ENCODE results near the genes SEMA4B and HDDC3.

DNA sequence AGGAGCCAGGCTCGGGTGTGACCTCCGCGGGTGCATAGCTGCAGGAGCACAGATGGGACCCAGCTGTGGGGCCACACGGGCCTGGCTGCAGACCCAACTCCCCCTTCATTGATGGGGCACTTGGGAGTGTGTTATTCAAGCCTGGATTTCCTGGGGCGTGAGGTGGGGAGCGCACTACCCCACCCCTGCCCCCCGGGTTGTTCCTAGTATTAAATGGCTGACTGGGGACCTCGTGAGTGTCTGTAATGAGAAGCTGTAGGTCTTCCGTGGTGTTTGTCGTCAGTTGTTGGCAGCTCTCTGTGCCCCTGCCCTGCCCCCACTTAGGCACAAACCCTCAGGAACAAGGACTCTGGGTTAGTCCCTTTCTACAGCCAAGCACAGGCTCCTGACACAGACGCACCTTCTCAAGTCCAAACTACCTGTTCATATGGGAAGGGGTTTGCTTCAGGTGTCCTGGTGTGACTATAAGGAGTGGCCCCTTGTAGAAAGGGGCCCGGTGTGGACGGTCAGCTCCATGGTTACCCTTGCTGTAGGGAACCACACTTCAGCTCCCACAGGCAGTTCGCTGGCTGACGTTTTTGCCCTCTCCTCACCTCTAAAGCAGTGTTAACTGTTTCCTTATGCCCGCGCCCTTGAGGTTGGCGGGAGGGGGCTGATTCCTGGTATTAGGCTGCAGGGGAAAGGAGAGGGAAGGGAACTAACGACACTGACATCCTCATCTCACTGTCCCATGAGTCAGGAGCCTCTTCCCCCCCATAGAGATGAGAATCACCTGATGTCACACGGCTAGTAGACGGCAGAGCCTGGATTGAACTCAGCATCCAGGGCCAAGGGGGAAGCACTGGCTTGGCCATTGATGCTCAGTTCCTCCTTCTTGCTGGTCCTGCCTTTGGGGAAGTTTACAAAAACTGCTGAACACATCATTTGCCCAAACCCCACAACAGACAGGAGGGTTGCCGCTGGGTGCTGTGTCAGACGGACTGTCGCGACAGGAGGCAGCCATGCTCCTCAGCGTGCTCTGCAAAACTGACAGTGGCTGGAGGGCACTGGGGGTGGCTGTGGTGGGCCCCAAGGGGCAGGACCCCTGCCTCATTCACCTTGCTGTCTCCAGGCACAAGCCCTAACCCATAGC, 38.7 kb downstream of the IDH2 start:
- PRO-cap, 3 experiments: peak in 1 of 3 experiments; most common plus-strand start position 357 of the sequence (in 1); most common minus-strand start position 234 of the sequence (in 1)
- RRBS: no CpG with 5 or more reads among the region's 26 CpGs

GRCh38 chr15:90095649-90096073, 6.6 kb downstream of the IDH2 start:
- PRO-cap, 3 experiments: no peak in any of the 3 experiments
- RRBS: 31% methylated on average over 2 of the region's 4 CpGs

GRCh38 chr15:90104410-90105118, 2.3 kb upstream of the IDH2 start:
- PRO-cap, 3 experiments: peak in 1 of 3 experiments; most common minus-strand start chr15:90104737 (in 1)
- RRBS: 57% methylated on average over 1 of the region's 10 CpGs

DNA sequence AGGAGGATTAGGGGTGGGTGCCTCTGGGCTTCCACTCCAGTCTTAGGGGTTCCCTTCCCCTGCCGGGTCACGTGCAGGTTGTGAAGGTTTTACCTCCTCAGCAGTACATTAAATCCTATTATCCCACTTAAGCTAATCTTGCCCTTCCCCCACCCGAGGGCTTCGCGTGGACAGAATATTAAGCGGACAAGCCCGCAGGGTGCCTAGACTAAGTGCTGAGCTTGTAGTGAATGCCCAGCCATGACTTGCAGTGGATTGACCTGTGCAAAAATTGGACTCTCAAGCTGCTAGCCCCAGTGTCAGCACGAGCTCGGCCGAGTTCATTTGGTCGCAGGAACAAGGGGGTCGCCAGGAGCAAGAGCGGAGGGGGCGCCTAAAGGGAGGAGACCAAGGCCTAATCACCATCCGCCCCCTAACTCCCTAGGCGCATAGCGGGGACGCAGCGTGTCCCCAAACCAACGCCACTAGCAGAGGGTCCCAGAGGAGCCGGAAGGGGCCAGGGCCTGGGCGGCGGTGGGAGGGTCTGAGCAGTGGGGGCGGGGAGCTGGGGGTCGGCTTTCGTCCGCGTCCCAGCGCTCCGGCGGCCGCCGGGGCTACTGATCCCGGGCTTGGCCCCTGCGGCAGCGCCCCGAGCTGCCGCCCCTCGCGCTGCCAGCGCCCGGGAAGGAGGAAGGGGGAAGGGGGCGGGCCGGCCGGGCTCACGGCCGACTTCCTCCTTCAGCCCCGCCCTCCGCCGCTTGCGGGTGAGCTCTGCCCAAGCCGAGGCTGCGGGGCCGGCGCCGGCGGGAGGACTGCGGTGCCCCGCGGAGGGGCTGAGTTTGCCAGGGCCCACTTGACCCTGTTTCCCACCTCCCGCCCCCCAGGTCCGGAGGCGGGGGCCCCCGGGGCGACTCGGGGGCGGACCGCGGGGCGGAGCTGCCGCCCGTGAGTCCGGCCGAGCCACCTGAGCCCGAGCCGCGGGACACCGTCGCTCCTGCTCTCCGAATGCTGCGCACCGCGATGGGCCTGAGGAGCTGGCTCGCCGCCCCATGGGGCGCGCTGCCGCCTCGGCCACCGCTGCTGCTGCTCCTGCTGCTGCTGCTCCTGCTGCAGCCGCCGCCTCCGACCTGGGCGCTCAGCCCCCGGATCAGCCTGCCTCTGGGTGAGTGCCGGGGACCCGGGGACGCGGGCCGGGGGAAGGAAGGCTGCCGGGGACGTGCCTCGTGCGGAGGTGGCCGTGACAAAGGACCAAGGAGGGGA, at the start of gene SEMA4B:
Gene SEMA4B (plus strand): TSS at position 736 of the 1,239 bp plus-strand sequence.
- PRO-cap, 3 experiments: peak in 3 of 3 experiments; most common plus-strand start position 757 of the sequence (in 3); most common minus-strand start position 986 of the sequence (in 3)
- RRBS: 1% methylated on average over 43 of the region's 105 CpGs

- PRO-cap, 3 experiments: no peak in any of the 3 experiments
- RRBS: 22% methylated on average over 2 of the region's 15 CpGs
Measured at GRCh38 chr15:90209624-90210389, 8.7 kb downstream of the SEMA4B start.

DNA sequence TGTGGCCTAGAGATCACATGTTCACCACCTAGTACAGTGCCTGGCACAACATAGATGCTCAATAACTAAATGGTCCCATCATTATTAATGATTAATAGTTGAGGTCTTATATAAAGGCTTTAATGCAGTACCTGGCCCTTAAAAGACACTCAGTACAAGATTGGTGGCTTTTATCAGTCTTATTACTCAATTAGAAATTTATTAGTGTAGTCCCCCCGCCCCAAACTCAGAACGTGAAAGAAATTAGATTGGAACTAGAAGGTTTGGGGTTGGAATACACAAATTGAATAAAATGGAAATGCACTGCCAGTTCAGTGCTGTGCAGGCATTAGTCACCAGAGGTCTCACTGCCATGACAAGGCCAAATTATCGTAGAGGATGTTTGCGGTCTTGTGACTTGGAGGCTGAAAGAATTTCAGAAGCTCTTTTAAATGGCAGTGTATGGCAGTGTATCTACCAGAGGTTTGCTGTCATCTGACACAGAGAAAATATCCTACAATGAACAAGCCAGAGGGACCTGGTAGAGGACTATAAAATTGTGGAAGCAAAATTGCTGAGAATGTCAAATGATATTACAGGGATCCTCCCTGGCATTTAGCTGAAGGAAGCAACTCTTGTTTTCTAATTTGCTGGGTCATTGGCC, 9.9 kb downstream of the ZNF774 start:
- PRO-cap, 3 experiments: no peak in any of the 3 experiments
- RRBS: no CpG with 5 or more reads among the region's 4 CpGs

- PRO-cap, 3 experiments: no peak in any of the 3 experiments
- RRBS: 19% methylated on average over 2 of the region's 4 CpGs
Measured at GRCh38 chr15:90376988-90377449, 11.0 kb upstream of the IQGAP1 start.

- PRO-cap, 3 experiments: no peak in any of the 3 experiments
- RRBS: no CpG with 5 or more reads among the region's 2 CpGs
Measured at GRCh38 chr15:90581105-90581379, 51.3 kb downstream of the CRTC3 start.

GRCh38 chr15:90680678-90680887, 36.6 kb upstream of the BLM start:
- PRO-cap, 3 experiments: no peak in any of the 3 experiments
- RRBS: no CpG with 5 or more reads among the region's 3 CpGs

GRCh38 chr15:90761951-90762649, 45.0 kb downstream of the BLM start:
- PRO-cap, 3 experiments: no peak in any of the 3 experiments
- RRBS: no CpG with 5 or more reads among the region's 10 CpGs

DNA sequence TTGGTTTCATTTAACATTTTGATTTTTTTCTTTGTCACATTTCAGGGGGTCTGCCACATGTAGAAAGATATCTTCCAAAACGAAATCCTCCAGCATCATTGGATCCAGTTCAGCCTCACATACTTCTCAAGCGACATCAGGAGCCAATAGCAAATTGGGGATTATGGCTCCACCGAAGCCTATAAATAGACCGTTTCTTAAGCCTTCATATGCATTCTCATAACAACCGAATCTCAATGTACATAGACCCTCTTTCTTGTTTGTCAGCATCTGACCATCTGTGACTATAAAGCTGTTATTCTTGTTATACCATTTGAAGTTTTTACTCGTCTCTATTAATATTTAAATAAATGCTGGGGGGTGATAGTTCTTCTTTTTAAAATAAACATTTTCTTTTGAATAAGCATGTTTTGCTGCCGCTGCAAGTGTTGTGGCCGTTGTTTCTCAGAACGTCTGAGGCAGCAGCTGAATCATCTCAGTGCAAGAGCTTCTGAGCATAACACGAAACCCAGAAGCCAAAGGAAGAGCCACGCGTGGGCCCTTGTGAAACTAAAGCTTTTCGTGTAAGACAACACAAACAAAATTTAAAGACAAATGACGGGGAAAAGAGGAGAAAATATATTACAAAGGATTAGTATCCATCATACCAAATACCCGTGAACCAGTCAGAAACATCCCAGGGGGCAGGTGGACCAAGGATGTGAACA, 53.2 kb upstream of the FURIN start:
- PRO-cap, 3 experiments: no peak in any of the 3 experiments
- RRBS: no CpG with 5 or more reads among the region's 15 CpGs

DNA sequence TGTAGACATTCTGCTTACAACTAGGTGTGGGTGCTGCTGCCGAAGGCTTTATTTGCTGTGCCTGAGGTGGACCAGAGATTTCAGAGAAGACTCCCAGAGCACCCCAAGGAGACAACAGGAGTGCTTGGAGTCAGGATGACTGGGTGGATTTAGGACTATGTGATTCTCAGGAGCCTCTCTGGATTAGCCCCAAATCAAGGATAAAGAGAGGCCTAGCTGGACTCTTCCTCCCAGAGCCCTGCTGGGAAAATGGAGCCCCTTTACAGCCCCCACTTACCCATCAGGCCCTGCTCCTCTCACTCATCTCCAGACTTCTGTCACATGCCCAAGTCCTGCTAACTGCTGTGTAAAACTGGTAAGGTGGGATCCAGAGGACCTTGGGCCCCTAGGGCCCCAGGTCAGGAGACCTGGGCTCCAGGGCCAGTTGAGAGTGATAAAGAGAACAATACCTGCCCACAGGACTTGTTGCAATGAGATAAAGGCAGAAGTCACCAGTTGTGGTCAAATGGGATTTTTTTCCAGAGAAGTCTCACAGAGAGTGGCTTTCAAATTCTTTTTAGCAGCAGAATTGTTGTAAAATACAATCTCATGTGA, 610 bp downstream of the FURIN start:
- PRO-cap, 3 experiments: no peak in any of the 3 experiments
- RRBS: no CpG with 5 or more reads among the region's 1 CpG

DNA sequence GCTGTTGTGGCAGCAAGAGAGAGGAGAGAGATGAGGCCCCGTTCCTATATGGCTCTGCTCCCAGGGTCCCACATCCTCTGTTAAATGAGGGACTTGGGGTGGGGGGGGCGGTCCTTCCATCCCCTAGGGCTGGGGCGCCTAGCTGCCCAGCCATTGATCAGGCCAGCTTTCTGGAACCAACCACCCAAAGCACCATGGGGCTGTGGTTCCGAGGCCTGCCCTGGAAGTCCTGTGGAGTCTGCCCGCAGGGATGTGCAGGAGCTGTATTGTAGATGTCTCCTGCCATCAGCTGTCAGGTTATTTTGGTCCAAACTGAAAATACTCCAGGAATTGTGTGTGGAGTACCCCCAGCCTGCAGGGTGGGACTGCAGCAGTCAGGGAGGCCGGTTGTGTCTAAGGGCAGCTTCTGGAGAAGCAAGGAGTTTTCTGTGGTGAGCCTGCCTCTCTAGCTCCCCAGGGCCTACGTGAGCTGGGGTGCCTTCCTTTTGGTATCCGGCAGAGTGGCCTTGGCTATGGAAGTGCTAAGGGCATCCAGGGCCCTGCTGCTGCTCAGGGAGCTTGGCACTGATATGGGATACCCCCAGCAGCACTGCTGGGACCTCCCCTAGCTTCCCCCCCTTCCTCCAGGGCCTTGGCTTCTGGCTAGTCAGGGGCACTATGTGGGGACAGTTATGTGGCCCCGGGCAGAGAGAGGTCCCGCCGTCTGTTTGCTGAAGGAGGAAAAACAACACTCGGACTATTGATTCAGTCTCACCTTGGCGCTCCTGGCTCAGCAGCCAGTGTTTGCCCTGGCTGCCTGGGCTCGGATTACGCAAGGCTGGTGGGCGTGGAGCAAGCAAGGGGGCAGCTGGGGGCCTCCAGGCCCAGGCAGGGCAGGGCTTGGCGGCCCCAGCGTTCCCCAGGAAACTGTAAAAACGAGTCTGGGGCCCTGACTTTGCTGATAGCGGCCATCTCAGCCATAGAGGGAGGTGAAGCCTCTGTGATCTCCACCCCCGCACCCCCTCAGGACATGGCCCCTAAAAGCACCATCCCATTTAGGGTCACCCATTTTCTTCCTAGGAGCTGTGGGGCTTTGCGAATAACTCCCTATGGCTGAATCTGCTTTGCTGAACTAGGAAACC, 5.5 kb downstream of the FURIN start:
- PRO-cap, 3 experiments: no peak in any of the 3 experiments
- RRBS: 22% methylated on average over 3 of the region's 22 CpGs

DNA sequence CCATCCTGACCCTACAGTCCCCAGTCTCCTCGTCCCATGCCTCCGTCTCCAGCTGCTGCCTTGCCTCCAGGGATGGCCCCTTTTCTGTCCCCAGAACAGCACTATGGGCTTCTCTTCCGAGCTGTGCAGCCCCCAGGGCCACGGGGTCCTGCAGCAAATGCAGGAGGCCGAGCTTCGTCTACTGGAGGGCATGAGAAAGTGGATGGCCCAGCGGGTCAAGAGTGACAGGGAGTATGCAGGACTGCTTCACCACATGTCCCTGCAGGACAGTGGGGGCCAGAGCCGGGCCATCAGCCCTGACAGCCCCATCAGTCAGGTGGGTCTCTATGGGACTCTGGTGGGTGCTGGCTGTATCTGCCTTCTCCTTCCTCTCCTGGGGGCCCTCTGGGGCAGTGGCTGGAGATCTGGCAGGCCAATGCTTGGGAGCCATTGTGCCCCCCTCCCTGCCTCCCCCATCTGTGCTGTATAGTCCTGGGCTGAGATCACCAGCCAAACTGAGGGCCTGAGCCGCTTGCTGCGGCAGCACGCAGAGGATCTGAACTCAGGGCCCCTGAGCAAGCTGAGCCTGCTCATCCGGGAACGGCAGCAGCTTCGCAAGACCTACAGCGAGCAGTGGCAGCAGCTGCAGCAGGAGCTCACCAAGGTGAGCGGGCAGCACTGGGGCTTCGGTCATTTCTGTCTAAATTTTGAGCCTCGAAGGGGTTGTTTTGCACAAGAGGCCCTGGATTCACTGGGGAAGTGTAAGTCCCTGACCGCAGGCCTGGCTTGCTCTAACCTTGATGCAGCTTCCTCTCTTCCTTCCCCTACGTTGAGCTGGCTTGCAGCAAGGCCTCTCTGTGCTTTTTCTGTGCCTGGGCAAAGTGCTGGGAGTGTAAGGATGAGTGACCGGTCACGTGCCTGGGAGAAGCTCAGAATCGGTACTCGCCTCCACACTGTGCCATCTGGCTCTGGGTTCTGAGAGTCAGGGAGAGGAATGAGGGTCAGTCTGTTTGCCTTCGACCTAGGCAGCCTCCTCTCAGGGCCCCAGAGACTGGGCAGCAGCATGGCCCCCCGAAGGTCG, 969 bp downstream of the FES start:
- PRO-cap, 3 experiments: no peak in any of the 3 experiments
- RRBS: no CpG with 5 or more reads among the region's 27 CpGs

DNA sequence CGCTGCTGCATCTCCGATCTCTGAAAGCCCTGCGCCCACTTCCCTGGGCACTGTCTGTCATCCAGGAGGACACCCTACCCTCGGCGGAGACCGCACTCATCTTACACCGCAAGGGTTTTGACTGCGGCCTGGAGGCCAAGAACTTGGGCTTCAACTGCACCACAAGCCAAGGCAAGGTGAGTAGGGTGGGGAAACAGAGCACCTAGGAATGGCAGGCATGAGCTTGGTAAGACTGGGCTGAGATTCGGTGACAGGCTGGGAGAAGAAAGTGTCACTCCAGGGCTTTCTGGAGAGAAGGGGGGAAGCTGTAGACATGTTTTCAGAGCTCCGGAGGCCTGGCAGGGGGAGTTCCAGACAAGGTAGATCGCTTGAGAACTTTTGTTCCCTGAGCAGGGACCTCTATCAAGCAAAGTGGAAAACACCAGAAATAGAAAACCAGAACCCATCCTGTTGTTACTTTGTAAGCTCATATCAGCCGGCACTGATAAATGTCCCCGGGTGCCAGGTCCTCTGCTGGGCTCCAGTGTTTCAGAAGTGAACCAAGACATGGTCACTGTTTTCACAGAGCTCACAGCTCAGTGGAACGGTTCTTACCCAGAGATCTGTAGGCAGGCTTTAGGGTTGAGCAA, 13.7 kb downstream of the HDDC3 start:
- PRO-cap, 3 experiments: no peak in any of the 3 experiments
- RRBS: no CpG with 5 or more reads among the region's 14 CpGs

GRCh38 chr15:90932425-90932976, at the start of gene HDDC3:
Gene HDDC3, minus strand, starts transcription at chr15:90932549.
- PRO-cap, 3 experiments: peak in 3 of 3 experiments; most common plus-strand start chr15:90932665 (in 1); most common minus-strand start chr15:90932549 (in 3)
- RRBS: 2% methylated on average over 10 of the region's 32 CpGs

DNA sequence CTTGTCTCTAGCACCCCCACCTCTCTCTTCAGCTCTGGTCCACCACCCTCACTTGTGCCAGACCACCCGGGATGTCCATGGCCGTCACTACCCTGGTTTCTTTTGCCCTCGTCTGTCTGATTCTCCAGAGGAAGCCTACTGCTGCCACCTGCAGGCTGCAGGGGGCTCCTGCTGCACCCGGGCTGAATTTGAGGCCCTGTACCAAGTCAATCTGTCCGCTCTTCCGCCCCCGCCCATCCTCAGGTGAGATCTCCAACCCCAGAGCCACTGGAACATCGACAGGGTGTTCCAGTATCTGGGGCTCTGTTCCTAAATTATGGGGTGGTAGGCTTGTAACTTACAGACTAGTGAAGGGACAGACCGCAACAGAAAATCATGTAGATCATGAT, 784 bp upstream of the UNC45A start:
- PRO-cap, 3 experiments: no peak in any of the 3 experiments
- RRBS: 1% methylated on average over 3 of the region's 9 CpGs

- PRO-cap, 3 experiments: no peak in any of the 3 experiments
- RRBS: no CpG with 5 or more reads among the region's 11 CpGs
Measured at GRCh38 chr15:90981294-90982323, 12.7 kb downstream of the PRC1 start.

DNA sequence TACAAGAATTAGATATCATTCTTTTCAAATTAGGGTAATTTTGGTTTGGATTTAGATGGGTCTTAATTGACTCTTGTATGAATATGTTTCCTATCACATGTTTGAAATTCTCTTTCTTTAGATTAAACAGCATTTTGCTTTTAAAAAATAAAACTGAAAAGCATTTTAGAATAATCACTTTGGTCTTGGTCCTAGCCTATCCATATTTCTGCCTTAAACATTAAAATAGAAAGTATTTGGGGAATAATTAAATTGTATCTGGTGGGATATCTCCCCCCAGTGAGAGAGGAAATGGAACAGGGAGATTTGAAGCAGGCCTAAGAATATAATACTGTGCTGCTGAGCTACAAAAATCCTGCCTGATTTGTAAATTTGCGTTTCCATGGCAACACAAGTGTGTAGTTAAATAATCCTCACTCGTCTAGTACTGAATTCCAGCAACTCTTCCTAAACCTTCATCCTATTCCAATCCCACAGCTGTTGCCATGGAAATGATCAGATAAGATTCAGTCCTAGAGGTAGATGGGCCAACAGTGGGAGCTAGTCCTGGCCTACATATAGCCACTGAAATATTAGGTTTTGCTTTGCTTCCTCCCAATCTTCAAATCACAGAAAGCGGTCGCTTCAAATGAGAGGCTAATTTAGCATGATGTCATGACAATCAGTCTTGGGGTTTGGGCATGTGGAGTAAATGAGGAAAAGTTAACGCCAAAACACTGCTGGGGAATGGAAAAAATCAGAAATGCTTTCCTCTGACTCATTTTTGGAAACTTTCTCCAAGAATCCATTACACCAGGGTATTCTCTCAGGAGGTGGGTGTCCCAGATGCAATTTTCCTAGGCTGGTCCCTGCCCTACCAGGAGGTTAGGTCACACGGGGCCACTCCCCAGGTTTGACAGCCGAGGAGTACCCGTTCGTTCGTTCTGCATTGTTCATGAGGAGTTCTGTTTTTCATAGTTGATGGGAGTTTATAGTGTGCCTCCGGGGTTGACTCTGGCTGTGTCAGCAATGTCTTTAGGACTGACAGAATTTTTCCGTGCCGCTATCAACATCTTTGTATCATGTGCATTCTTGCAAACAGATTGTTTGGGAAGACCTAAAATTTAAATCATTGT, 159.3 kb upstream of the SLCO3A1 start:
- PRO-cap, 3 experiments: no peak in any of the 3 experiments
- RRBS: no CpG with 5 or more reads among the region's 13 CpGs

DNA sequence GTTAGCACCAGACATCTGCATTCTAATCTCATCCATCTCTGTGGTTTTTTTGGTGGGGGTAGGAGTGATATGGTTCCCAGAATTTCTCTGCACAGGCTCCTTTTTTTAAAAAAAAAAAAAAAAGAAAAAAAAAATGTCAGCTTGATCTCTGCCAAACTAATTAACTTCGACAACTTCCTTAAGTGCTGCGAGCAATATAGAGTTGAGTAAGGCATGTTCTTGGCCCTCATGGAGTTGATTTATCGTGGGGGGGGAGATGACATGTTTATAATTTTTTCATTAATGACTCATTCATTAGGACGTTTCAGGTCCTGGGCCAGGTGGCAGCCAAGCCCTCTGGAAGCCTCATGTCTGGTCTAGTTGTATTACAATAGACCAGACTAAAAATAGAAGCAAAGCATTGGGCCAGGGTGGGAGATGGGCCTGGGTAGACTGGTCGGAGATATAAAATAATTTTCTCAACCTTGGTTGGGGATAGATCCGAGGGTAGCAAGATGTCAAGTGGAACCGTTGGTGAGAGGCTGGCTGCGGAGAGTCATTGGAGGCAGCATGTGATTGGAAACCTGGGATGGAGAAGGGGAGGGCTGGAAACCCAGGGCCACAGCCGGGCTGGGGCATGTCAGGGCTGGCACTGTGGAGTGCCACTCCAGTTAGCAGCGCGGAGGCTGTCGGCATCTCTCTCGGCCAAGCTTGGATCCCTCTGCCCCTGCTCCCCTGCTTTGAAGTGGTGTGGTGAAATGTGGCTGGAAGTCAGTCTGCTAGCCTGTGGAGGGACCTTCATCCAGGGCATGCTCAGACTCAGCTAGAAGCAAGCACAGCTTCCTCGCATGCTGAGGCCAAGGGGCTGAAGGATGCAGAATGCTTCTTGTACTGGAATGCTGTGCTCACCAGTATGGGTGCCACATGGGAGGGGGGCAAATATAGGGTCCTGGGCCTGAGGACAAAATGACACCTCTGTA, 13.2 kb downstream of the SLCO3A1 start:
- PRO-cap, 3 experiments: no peak in any of the 3 experiments
- RRBS: no CpG with 5 or more reads among the region's 14 CpGs

Data from breast (tissue), 4 donors.